HGPS cell (cell line): ENCODE measurements around a stretch of chr9.

DNA sequence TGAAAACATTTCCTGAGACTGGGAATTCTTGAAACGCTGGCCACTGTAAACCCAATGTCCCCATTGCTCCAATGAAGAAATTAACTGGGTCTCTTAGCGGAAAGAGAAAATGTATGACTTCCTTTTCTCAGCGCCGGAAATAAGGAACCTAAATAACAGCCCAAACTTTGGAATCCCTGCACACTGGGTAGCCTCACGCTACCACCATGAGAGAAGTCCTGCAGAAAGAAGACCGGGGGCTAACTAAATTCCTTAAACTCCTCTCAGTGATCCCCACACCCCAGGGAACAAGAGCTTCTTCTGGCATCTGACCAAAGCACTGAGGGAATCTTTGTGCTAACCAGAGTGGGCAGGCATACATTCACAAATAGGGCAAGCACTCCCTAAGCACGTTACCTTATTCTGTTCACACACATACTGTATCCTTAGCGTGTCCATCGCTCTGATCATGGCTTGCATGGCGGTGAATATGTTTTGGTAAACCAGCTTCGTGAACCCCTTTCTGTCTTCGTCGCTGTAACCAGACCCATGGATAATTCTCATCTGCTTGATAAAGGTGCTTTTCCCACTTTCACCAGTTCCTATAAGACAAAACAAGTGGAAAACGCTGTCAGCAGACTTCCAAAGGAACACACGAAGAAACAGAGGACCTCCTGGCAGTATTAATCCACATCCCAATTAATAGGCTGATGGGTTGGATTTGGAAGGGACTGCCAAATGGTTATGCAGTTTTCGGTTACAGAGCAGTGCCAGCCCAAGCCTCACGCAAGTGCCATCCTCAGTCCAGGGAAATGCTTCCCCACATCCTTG, 119.2 kb downstream of the GNA14 start:
- RRBS, result 74% methylated on average over 2 of the region's 17 CpGs

DNA sequence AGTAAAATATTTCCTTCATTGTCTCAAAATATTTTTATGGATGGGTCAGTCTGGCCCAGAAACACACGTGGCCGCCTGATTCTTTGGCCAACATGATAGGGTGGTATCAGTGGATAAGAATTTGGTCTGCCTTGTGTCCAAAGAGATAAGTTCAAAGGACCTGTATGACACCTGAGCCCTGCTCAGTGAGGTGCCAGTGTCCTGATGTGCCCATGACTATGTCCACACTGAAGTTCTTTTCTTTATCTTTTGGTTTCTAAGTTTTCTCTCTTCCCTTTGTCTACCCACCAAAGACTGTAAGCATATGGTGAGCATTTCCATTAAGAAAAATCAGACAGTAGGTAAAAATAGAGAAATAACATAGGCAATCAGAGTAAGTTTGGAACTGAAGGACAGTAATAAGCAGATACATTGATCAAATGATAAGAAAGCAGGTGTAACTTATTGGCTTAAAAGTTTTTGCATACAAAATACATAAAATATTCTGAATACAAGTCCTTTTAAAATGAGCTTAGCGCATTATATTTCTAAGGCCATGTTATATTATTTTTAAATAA, 92.0 kb upstream of the GNA14 start:
- RRBS, result no CpG with 5 or more reads among the region's 3 CpGs

- RRBS, result no CpG with 5 or more reads among the region's 3 CpGs
Measured at GRCh38 chr9:77807006-77807843, 159.1 kb upstream of the GNA14 start.

- RRBS, result no CpG with 5 or more reads among the region's 2 CpGs
Measured at GRCh38 chr9:77876229-77876644, 155.4 kb downstream of the GNAQ start.

- RRBS, result no CpG with 5 or more reads among the region's 5 CpGs
Measured at GRCh38 chr9:78028492-78028915, 3.1 kb downstream of the GNAQ start.

DNA sequence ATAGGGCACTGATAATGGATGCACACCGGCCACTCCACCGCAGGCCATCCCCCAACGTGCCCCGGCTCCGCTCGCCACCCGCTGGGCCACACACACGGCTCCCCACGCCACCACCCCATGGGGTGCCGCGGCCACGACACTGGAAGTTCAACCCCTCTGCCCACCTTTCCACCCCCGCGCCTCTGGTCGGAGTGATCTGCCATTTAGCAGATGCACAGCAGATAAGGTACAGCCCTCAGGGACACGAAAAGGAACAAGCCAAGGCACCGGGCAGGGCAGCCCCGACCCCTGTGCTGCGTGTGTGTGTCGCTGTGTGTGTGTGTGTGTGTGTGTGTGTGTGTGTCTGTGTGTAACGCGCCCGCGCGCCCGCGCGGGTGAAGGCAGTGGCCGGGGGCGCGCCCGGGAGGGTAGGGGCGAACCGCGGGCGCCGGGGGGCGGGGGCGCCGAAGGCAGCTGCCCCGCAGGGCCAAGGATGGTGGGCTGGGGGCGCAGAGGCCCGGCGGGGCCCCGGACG, 976 bp downstream of the GNAQ start:
- RRBS, result 2% methylated on average over 13 of the region's 46 CpGs

DNA sequence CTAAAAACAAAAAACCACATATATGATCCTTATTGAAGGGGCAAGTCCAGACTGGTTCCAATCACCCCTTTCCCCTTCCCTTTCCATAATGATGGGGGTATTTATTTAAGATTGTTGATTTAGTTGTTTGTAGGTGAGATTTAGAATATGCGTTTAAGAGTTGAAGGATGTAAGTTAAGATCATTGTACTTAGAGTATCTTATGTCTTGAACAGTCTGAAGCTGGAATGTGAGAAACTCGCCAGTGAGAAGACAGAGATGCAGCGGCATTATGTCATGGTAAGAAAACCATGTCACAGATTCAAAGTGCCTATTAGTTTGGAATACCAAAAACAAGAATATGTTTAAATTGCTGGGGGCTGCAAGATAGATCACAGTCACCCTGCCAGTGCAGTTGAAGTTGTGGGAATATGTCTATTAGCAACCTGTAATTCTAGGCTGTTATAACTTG, 2.9 kb downstream of the TLE4 start:
- RRBS, result no CpG with 5 or more reads among the region's 3 CpGs

DNA sequence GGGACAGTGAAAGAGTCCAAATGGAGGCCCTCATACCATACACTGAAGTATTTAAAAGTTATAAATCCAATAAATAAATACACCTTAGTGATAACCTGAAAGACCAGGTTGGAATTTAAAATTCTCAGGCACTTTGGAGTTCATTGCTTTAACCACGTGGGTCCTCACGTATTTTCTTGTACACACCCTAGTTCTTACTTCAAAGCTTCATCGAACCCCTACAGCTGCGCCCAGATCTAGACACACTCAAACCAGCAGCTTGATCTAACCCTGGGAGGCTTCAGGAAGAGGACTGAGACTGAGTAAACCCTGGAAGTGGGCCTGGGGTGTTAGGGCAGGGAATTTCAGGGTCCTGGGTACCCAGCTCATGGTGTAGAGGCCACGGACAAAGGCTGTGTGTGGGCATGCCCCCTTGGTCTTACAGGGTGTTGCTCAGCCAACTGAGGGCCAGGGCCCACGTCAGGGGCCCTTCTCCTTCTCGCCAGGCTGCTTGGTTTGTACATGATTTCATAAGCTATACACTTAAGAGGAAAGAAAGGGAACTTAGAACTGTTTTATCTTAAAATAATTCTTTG, 95.2 kb downstream of the TLE4 start:
- RRBS, result no CpG with 5 or more reads among the region's 7 CpGs

DNA sequence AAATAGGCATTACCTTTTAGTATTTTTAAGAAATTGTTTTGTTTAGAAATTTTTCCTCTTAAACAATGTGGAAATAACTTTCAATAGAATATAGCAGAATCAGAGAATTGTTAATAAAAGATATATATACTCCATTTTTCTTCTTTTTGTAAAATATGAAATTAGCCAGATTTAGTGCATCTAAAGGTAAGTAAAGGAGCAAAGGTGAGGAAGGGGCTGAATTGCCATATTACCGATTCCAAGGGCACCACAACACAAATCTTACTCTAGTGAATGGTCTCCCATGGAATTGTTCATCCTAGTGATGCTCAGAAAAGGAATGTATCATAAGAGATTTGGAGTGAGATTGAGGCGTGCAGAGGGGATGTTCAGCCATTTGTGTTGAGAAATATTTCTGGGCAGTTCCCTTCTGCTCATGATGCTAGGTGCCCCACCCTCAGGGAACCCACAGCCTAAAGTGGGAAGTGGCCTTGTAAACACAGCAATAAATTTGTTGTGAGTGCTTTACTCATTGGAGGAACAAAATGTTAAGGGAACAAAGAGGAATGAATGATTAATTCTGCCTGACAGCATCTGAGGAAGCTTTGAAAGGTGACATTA, 129.8 kb downstream of the TLE4 start:
- RRBS, result no CpG with 5 or more reads among the region's 2 CpGs

GRCh38 chr9:80134443-80134845, 562.7 kb downstream of the TLE4 start:
- RRBS, result no CpG with 5 or more reads among the region's 2 CpGs

- RRBS, result no CpG with 5 or more reads among the region's 4 CpGs
Measured at GRCh38 chr9:80231786-80232337, 660.1 kb downstream of the TLE4 start.

- RRBS, result 0% methylated on average over 5 of the region's 40 CpGs
Measured at GRCh38 chr9:81688461-81688781, 926 bp downstream of the TLE1 start.

DNA sequence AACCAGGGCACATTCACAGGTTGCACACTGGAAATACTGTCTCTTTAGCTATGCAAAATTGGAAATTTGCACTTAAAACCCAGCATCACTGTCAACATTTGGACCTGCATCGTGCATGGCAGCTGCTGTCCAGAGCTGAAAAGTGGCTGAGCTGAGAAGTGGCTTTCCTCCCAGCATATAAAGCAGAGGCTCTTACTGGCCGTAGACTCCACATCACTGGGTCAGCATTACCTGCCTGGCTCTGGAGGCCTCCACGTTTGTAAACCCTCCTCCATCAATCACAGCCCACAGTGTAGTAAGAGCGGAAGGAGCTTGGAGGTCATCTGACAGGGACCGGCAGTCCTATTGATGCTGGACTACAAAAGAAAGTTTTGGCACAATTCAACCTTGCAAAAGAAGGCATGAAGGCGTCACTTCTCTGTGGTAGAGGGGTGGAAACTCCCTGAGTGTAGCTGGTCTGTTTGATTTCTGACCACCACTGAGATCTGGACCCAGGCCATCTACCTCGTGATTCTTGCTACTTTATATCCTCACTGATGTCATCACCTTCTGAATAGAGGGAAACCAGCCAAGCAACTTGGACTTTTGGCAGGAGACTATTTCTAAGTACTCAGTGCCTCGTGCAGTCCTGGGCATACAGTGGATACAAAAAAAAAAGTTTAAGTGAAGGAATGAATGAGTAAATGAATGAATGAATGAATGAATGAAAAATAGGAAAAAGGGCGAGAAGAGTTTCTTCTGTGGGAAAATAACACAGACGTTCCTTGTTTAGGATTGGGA, 14.9 kb downstream of the RASEF start:
- RRBS, result no CpG with 5 or more reads among the region's 10 CpGs

DNA sequence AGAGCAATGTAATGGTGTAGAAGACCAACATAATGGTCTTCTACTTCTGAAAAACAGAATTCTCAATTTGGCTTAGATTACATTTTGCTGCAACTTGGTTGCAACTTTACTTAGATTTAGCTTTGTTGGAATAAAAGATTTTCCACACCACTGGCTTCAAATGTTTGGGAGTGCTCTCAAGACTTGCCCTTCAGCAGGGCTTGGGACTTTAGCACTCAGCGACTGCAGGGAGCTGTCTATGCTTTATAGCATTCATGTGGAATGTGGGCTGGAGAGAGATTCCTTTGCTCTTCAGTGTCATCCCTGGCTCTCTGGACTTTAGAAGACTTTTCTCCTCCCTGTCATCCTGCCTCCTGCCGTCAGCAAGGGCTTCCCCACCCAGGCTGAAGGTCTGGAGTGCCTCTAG, 211.0 kb downstream of the FRMD3 start:
- RRBS, result no CpG with 5 or more reads among the region's 2 CpGs

- RRBS, result no CpG with 5 or more reads among the region's 6 CpGs
Measured at GRCh38 chr9:83629598-83630277, 6.8 kb downstream of the IDNK start.

DNA sequence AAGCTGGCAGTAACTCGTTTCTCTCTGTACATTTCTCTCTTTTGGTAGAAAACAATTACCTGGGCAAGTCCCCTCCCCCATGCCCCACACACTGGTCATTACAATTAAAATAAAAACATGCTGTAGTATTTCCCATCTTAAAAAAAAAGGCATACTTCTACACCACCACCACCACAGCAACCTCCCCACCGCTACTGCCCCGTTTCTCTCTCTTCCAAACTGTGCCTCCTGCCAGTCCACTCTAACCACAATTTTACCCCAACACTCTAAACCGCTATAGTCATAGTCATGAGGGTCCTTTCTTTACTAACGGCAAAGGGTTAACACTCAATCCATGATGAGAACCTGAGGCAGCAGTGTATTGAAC, 33.9 kb downstream of the IDNK start:
- RRBS, result no CpG with 5 or more reads among the region's 5 CpGs

DNA sequence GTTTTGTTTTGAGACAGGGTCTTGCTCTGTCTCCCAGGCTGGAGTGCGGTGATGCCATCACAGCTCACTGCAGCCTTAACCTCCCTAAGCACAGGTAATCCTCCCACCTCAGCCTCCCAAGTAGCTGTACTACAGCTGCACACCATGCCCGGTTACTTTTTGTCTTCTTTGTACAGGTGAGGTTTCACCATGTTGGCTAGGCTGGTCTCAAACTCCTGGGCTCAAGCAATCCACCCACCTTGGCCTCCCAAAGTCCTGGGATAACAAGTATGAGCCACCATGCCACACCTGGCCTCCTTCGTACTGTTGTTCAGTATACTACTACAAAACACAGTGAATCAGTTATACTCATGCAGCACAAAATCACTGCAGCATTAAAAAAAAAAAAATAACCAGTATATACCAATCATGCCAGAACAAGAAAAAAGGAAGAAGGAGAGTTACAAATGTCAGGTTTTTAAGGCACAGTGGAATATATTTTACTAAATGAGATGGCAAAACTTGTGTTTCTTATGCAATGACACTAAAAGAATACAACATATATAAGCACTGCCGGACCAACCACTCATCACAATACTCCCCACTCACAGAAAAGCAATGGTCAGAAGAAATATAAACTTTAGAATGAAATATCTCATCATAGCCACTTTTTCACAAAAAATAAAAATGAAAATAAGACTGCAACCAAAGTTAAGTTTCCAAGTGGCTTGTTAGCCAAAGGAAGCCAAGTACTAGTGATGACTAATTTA, 33.8 kb downstream of the UBQLN1 start:
- RRBS, result no CpG with 5 or more reads among the region's 4 CpGs

GRCh38 chr9:83702030-83702390, 5.7 kb downstream of the UBQLN1 start:
- RRBS, result no CpG with 5 or more reads among the region's 7 CpGs

DNA sequence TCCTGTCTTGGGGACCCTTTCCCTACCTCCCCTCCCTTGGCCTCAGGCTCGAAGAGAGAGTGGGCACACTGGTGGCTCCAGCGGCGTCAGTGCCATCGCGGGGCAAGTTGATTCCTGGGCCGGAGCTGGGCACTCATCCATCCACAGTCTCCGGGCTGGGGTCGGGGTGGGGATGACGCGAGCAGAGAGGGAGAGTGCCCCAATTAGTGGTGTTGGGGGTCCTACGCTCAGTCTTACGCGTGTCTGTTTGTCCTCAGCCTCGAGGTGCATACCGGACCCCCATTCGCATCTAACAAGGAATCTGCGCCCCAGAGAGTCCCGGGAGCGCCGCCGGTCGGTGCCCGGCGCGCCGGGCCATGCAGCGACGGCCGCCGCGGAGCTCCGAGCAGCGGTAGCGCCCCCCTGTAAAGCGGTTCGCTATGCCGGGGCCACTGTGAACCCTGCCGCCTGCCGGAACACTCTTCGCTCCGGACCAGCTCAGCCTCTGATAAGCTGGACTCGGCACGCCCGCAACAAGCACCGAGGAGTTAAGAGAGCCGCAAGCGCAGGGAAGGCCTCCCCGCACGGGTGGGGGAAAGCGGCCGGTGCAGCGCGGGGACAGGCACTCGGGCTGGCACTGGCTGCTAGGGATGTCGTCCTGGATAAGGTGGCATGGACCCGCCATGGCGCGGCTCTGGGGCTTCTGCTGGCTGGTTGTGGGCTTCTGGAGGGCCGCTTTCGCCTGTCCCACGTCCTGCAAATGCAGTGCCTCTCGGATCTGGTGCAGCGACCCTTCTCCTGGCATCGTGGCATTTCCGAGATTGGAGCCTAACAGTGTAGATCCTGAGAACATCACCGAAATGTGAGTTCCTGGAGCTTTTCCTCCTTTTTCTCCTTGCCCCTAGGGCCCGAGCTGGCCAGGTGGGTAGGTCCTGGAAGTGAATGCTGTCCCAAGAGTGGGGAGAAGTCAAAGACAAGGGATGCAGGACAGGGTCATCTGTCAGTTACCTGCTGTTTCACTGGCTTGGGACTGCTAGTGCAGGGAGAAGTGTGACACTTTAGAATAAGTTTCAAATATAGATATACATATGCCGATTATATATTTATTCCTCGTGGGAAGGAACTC, 943 bp downstream of the NTRK2 start:
- RRBS, result 2% methylated on average over 22 of the region's 69 CpGs

GRCh38 chr9:84851908-84852340, 182.4 kb downstream of the NTRK2 start:
- RRBS, result no CpG with 5 or more reads among the region's 8 CpGs